ENCODE results near the gene NR1D1.

DNA sequence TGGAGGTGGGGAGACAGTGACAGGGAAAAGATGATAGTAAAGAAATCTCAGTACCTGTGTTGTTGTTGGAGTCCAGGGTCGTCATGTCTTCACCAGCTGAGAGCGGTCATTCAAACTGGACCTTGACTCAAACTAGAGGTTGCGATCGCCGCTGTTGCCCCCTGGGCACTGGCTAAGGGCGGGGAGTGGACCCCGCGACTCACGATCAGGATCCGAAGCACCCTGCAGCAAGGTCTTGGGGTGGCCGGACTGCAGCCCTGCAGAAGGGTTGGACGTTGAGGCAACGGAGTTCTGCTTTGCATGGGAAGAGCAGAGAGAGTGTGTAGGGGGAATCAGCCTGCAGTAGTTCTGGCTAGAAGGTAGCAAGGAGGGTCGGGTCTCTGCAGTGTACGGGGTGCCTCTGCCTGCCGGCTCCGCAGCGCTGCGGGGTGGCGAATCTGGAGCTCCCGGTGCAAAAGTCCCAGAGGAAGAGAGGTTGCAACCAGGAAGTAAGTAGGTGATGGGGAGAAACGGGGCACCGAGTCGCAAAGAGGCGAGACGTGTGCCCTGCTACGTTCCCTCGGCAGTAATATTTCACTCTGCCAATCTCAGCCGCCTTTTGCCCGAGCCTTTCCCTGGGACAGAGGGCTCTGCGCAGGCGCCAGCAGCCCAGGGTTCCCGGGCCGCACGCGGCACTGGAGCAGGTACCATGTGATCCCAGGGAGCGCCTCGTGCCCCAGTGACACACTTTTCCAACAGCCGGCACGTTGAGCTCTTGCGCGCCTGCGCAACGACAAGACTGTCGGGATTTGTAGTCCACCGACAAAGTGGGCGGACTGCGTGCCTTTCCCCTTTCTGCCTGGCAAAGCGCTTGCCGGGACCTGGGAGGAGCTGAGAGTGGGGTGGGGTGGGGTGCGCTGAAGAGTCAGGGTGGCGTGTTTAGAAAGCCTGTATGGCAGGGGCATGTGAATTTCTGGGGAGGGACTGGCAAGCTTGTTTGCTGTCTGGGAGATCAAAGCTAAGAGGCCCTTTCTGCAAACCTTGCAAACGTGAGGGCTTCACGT, at the start of gene NR1D1:
Gene NR1D1 (minus strand): TSS at position 580 of the 1,043 bp plus-strand sequence.
- PRO-cap = unidirectional peak, minus-strand start at position 350 of the sequence; unidirectional peak, minus-strand start at position 439 of the sequence; unidirectional peak, minus-strand start at position 462 of the sequence; bidirectional peak, plus-strand start at position 873 of the sequence, minus-strand start at position 616 of the sequence

DNA sequence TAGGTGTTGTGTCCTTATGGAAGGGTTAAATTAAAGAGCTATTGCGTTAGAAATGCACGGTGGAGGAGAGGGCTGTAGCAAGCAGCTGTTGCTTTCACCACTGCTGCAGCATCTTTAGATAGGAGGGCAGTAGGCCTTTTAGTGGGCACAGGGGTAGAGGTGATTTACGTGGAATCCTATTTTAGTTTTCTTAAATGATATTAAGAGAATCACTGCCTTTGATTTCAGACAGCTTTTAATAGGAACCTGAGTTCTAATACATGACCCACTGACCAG, 1.9 kb downstream of the MSL1 start:
- PRO-cap = no peak

DNA sequence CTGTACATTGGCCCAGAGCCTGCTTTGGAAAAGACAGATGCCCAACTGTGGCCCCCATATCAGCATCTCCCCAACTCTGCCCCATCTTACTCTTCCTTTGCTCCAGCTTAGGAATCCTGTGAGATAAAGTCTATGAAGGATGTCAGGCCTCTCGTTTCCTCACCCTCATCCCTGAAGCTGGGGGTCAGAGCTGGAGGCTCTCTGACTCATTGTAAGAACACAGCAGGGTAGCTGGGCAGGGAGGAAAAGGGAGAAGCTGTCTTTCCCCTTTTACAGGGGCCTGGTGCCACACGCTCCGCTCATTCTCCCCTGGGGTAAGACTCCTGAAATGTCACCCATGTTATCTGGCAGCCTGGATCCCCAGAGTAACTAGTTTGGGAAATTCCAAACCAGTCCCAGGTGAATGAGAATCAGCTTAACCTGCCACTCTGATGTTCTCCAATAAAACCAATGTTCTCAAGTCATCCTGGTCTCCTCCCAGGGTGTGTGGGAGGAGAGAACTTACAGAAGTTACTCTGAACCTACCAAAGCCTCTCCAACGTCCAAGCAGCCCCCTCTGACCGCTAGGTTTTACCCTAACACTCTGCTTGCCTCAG, 2.8 kb downstream of the RAPGEFL1 start:
- PRO-cap = no peak

- PRO-cap = no peak
Measured at GRCh38 chr17:40290798-40291730, 3.4 kb downstream of the CDC6 start.

GRCh38 chr17:40311049-40311554, 2.1 kb downstream of the RARA start:
- PRO-cap = no peak

DNA sequence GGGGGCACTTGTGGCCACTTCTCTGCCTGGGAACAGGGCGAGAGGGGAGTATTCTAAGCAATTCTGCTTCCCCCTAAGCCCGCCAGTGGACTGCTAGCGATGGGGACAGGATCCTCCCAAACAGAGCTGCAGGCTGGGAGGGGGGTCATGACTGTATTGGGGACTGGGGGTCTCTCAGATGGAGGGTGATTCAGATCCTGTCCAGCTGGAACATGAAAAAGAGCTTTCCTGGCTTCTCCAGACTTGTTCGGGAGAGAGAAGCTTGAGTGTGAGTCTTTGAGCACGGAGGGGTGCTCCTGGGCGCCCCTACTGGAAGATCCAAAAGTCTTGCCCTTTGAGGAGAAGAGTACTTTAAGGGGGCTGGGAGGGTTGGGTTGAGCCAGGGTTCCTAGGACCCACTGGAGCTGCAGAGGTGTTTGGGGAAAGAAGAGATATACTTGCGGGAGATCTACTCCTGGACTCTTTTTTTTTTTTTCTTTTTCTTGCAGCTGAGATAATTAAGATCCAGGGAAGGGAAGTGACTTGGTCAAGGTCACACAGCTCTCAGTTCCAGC, 8.3 kb downstream of the RARA start:
- PRO-cap = no peak

- PRO-cap = no peak
Measured at GRCh38 chr17:40323535-40324581, 14.9 kb downstream of the RARA start.

- PRO-cap = bidirectional peak, plus-strand start at chr17:40345206, minus-strand start at chr17:40345145; bidirectional peak, plus-strand start at chr17:40345488, minus-strand start at chr17:40345437; bidirectional peak, plus-strand start at chr17:40345565, minus-strand start at chr17:40345509; bidirectional peak, plus-strand start at chr17:40345683, minus-strand start at chr17:40345676
Measured at GRCh38 chr17:40345038-40346030, 19.2 kb downstream of the GJD3 start.

GRCh38 chr17:40346885-40347276, 17.7 kb downstream of the GJD3 start:
- PRO-cap = no peak

- PRO-cap = no peak
Measured at GRCh38 chr17:40351131-40351660, 13.3 kb downstream of the GJD3 start.

DNA sequence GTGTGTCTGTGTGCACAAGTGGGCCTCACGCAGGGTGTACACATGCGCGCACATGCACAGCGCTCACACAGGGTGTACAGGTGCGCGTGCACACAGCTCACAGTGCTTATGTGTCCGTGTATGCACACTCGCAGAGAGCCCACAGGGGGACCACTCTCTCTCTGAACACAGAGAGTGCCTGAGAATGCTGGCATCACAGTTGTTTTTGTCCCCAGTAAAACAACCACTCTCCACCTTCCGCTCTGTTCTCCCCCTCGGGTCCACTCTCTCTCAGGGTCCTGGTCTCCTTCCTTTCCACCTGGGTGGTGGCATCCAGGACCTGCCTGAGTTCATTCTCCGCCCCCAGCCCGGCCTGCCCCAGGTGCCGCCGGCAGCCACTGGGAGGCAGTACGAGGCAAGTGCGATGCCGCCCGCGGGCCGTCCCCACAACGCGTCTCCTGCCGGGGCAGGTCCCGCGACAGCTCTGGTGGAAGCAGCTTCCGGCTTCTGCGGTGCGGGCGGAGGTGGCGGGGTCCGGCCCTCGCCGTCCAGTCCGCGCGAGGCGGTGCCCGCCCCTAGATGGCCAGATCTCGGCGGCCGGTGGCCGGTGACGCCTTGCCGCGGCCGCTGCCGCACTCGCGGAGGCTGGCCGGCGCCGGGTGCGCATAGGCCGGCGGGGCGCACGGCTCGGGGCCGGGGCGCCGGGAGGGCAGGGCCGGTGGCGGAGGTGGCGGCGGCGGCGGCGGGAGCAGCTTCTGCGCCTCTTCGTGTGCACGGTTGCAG, 2.0 kb downstream of the GJD3 start:
- PRO-cap = unidirectional peak, plus-strand start at position 614 of the sequence

DNA sequence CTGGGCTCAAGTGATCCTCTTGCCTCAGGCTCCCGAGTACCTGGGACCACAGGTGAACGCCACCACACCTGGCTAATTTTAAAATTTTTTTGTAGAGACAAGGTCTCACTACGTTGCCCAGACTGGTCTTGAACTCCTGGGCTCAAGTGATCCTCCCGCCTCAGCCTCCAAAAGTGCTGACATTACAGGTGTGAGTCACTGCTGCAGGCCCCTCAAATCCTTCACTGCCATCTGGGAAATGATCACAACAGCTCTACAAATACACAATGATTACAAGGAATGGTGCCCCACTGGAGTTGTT, 923 bp upstream of the IGFBP4 start:
- PRO-cap = no peak

- PRO-cap = no peak
Measured at GRCh38 chr17:40456064-40457293, 13.2 kb downstream of the IGFBP4 start.

- PRO-cap = no peak
Measured at GRCh38 chr17:40473133-40474031, 28.0 kb downstream of the TNS4 start.

DNA sequence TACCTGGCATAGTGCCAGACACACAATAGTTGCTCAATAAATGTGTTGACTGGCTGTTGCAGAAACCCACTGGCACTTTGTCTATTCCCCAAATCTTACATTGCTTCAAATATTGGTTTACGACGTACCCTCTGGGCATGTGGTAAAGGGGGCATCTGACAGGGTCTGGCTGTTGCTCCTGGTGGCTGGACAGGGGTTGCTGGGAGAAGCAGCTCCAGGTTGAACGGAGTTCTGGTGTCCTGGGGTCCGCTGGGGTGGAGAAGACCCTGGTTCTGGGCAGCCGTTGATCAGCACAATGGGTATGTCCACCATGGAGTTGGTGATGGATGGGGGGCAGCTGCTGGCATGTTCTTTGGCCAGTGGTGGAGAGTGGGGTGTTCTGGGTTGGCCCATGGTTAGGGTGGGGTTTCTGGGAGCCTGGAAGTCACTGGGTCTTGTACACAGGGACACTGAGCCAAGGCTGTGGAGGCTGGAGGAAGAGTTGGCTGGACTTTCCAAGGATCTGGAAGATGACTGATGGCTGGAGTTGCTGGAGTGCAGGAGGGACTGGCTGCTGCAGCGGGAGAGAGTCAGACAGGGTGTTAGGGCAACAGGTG, 14.4 kb downstream of the TNS4 start:
- PRO-cap = no peak

GRCh38 chr17:40498133-40498380, 3.4 kb downstream of the TNS4 start:
- PRO-cap = no peak

DNA sequence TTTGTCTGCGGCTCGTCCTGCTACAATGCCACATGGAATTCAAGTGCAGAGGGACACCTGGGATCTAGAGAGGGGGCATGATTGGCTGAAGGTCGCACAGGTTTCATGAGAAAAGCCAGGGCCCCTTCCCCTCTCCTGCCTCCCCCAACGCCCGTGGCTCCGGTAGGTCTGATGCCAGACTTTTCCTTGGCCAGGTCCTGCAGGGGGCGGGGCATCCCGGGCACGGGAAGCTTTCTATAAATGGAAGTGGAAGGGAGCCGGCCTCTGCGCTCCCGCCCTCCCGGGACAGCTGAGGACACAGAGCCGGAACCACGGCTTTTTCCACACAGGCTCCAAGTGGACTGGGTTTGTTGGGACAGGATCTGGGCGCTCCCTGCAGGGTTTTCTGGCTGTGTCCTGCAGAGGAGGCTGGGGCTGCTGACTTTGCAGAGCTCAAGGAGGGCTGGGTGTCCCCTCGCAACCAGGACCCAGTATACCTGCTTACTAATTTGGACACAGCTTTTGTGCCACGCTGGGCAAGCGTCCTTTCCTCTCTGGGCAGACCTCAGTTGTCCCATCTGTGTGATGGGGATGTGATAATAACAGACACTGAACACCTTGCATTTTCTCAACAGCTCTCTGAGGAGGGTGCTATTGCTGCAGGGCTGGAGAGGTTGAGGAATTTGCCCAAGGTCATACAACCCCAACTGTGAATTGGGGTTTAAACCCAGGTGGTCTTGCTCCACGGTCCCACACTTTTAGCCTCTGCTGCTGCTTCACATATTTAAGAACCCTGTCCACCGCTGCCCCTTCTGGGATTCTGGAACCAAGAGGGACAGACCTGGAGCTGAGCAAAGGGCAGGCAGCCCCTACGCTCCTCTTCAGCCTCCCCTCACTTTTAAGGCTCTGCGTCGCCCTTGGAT, 1.7 kb downstream of the TNS4 start:
- PRO-cap = bidirectional peak, plus-strand start at position 292 of the sequence, minus-strand start at position 188 of the sequence

GRCh38 chr17:40547345-40548045, 17.8 kb downstream of the CCR7 start:
- PRO-cap = no peak

- PRO-cap = unidirectional peak, minus-strand start at chr17:40560915
Measured at GRCh38 chr17:40560716-40561311, 4.5 kb downstream of the CCR7 start.

GRCh38 chr17:40564556-40565345, 521 bp downstream of the CCR7 start:
- PRO-cap = no peak